Camera-type eye (tissue), 1 donor: ENCODE measurements around a stretch of chr7.

- RAMPAGE, long total RNA = no peak
Measured at GRCh38 chr7:51328491-51329077, 12.0 kb upstream of the COBL start.

GRCh38 chr7:51350188-51350601 is 33.6 kb upstream of the COBL start:
- RAMPAGE, long total RNA = no peak

DNA sequence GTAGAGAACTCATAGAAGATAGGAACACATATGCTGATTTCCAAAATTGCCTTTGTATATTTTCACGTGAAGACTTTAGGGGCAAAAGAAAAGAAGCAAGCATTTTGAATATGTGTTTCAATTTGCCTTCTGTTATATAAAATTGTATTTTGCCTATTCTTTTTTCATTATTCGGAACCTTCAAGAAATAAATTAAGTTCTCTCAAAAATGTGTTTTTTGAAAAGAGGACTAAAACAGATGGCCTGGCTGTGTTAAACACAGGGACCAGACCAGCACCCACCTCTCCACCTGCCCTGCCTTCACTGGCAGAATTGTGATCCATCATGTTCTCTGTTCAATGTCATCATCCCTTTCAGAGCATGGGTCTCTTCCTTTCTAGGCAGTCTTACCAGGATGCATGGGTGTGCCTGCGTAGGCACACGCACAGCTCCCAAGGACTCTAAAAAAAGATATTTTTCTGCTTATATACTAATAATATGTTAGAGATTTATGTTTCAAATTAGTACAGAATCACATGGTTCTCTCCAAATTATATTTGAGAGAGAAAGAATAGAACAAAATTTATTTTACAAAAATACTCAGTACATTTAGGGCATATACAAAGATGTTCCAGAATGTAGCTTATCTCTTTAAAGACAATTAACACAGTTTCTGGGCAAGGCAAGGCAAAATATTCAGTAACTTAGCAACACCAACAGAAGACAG is 52.6 kb downstream of the EGFR start:
- RAMPAGE, long total RNA = no peak

GRCh38 chr7:55099051-55099829 is 80.4 kb downstream of the EGFR start:
- RAMPAGE, long total RNA = no peak

DNA sequence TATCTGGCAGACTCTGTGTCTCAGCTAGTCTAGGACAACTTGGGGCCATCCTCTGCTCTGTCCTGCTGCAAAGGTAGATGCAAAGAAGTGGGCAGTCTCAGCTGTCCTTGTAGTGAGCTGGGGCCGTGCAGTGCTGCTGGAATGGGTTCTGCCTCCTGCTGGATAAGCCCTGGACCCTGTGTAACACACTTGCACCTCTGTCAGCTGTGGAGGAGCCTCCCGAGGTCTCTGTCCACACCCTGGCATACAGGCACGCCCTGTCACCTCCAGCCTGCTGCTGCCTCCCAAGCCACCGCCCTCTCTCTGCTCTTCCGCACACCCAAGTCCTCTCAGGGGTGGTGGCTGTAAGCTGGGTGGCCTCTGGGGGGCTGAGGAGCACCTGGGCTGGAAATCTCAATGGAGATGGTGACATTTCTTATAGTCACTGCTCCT is 57.5 kb downstream of the VOPP1 start:
- RAMPAGE, long total RNA = no peak

DNA sequence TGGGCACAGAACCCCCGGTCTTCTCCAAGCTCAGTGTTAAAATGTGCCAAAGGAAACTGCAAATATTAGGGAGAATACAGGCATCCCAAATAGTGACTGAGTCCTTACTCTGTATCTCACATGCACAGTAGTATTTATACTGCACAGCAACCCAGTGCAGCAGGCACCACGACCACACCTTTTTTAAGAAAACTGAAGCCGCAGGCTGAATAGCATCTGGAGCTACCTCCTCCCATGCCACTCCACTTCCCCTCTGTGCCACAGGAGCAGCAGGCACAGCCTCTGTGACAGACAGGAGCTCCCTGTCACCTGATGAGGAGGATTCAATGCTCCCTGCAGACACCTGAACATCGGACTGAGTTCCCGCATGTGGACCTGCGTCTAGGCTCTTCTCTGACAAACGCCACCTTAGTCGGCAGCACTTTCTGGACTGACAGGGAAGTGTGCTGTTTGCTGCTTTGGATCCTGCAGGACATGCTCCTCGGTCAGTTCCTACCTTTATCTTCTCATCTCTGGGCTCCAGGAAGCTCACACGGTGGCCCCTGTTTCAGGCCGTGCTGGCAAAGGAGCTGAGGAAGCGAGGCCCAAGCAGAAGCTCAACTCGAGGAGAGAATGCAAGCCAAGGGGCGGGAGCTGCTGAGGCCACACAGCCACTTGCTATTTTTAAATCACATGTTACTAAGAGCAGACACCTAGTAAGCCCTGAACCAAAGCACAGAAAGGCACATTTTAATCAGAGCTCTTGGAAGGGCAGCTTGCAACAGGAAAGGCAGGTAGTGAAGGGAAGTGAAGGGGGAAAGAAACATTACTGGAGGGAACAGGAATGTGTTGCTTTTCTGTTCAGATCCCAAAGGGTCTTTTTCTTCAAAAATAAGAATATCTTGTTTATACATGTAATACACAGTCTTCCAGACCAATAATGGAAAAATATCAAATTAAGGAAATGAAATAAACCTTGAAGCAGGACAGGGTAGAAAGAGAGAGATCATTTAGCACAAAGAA is 56.6 kb downstream of the VOPP1 start:
- RAMPAGE, long total RNA = no peak

DNA sequence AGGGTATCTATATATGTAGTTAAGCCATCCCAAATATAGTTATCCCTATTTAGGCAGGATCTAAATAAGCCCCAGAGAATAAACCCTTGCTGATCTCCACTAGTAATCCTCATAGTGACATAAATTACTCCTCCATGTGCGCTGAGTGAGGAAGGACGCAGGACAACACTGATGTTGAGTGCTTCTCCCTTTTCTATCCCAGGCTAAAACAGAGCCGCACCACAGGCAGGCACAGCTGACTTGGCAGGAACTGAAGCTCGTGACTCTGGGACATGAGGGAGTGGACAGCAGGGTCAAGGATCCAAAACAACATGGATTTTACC is 46.0 kb downstream of the VOPP1 start:
- RAMPAGE, long total RNA = no peak

- RAMPAGE, long total RNA = no peak
Measured at GRCh38 chr7:55534152-55534951, 38.0 kb downstream of the VOPP1 start.

GRCh38 chr7:55707902-55708491 is 135.7 kb upstream of the VOPP1 start:
- RAMPAGE, long total RNA = no peak

DNA sequence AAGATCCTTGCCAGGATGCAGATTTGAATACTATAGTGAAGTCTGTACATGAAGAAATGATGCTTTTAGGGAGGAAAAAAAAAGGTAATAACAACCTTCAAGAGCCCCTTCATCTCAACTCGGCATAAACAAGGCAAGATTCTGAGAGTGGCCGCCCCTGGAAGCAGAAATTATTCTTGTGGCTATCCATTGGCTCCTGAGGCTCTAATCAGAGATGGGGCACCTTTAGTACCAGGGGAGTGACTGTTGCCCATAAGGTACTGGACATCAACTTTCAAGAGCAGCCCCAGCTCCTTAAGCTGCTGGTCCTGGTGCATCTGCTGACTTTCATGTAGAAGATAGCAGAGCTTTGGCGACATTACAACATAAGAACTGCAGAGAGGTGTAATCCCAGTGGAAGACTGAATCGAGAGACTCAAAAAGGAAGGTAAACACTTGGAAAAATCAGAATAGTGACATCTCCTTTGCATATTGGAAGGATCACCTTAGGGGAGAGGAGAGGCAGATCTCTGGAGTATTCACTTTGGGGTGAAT is 24.5 kb downstream of the ZNF713 start:
- RAMPAGE, long total RNA = start-site peak on the plus strand centred at position 122 of the sequence, 179 bp wide, 19 reads

- RAMPAGE, long total RNA = no peak
Measured at GRCh38 chr7:56090395-56090693, 2.4 kb downstream of the PHKG1 start.

DNA sequence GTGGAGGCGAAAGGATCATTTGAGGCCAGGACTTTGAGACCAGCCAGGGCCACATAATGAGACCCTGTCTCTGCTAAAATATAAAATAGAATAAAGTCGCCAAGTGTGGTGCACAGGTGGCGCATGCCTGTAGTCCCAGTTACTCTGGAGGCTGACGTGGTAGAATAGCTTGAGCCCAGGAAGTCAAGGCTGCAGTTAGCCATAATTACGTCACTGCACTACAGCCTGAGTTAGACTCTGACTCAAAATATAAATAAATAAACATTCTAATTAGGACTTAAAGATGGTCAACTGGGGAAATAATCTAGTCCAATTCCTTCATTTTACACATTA is 771 bp downstream of the CHCHD2 start:
- RAMPAGE, long total RNA = no peak

- RAMPAGE, long total RNA = no peak
Measured at GRCh38 chr7:56537975-56538486, 421.8 kb upstream of the NUPR2 start.

DNA sequence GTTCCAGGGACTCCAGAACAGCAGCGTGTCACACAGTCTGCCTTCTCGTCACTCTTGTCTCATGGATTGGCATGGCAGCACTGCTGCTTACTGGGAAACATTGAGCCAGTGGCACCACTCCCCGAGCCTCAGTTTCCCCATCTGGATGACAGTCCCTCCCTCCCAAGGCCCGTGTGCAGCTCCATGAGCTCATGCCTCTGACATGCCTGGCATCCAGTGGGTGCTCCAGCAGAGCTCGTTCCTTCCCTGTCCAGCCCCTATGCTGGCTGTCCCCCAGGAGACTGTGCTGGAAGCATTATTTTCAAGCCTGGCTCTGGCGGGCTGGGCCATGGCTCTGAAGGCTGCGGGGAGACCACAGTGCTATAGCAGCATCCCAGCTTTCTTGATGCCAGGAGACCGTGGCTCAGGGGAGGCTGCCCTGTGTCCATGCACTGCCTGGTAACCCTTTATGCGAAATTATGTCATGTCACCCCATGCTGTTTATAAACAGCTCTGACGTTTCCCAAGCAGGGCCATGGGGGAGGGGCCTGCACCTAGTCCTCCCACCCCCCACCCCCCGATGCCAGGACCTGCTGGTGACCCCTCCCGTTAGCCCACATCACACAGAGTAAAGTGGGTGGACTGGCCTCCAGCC is 106.1 kb upstream of the ZNF716 start:
- RAMPAGE, long total RNA = no peak

DNA sequence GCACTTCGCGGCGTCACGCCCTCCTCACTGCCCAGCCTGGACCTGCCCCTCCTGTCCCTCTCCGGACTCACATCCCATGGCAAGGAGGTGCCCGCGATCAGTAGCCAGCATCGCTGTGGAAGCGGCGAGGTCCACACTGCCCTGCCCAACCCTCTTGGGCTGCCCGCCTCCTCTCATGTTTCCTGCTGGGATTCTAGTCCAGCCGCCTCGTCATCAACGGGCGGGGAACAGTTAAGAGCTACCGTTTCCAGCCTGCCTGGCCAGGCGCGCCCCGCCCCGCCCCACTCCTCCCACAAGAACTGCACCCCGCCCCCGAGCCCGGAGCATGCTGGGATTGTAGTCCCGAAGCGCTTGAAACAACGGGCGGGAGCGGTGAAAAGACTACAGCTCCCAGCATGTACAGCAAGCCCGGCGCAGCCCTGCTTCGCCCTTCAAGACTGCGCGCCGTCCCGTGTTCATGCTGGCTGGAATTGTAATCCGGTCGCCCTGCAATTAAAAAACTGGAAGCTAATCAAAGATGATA is 930.5 kb upstream of the ZNF722 start:
- RAMPAGE, long total RNA = no peak

- RAMPAGE, long total RNA = no peak
Measured at GRCh38 chr7:63789243-63790124, 209.2 kb upstream of the ZNF722 start.

DNA sequence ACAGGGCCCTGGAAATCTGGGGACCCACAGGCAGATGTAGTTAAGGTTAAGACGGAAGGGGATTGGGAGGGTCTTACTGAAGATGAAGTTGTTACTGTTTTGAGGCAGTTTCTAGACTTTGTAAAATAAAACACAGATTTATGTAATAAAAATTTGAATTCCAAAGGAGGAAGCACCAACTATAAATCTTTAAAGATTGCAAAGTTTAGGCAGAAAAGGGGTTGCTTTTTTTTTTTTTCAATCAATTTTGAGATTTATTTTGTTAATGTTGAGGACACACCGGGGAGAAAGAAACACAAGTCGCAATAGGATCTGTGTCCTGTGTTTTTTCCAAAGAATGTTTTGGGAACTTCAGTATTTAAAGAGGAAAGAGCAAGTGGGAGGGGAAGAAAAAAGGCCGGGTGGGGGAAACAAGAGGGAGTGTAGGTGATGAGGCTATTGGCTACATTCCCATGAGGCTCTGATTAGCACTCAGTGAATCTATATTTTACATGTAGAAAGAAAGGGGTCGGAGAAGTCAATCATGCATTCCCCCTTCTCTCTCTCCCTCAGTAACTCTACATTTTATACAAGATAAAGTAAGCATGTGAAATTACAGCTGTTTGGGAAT is 4.2 kb downstream of the ZNF680 start:
- RAMPAGE, long total RNA = no peak

GRCh38 chr7:64559168-64559598 is 3.7 kb downstream of the ZNF680 start:
- RAMPAGE, long total RNA = no peak

DNA sequence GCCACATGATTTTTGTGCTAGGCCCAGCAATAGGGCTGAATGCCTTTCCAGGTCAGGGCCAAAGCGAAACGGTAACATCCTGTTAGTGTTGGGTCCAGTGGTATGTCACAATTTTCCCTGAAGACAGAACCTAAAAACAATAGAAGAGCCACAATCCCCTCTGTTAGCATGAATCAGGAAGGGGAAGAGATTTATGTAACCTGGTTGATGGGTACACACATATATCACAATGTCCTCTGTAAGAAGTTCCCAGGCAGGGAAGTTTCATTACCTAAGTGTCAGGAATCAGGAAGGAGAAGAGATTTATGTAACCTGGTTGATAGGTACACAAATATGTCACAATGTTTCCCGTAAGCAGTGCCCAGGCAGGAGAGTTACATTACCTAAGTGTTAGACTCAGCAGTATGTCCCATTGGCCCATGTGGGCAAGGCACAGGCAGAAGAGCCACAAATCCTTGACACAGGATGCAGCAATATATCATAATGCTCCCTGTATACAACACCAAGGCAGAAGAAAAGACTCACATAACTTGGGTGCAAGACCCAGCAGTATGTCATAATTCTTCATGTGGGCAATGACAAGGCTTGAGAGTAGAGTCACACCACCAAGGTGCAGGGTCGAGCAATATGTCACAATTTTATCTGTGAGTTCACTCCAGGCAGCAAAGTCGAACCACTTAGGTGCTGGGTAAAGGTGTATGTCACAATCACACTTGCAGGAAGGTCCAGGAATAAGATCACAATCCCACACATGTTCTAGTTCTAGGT is 27.9 kb upstream of the ZNF107 start:
- RAMPAGE, long total RNA = no peak

- RAMPAGE, long total RNA = no peak
Measured at GRCh38 chr7:64835557-64836240, 41.5 kb downstream of the ZNF138 start.